Right atrium auricular region (tissue), 2 donors: ENCODE results near the genes OR4K15, CCNB1IP1 and PARP2.

DNA sequence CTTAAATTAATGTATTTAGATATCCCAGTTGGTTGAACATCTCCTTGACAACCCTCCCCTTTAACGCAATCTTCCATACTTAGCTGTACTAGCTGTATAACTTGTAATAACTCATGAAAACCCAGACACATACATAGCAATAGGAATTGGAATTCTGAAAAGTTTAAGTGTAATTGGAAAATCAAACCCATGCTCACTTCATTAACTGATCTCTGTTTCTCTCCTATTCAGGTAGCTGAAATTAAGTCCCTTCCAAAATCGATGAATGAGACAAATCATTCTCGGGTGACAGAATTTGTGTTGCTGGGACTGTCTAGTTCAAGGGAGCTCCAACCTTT, at the start of gene OR4K15:
OR4K15 (plus strand) TSS at position 262 of the 338 bp plus-strand sequence.
- PRO-cap = no peak
- RAMPAGE, long total RNA, 2 experiments = no peak in any of the 2 experiments

- PRO-cap = no peak
- RAMPAGE, long total RNA, 2 experiments = no peak in any of the 2 experiments
These were observed 7.7 kb upstream of the TTC5 start for GRCh38 chr14:20313272-20314004.

DNA sequence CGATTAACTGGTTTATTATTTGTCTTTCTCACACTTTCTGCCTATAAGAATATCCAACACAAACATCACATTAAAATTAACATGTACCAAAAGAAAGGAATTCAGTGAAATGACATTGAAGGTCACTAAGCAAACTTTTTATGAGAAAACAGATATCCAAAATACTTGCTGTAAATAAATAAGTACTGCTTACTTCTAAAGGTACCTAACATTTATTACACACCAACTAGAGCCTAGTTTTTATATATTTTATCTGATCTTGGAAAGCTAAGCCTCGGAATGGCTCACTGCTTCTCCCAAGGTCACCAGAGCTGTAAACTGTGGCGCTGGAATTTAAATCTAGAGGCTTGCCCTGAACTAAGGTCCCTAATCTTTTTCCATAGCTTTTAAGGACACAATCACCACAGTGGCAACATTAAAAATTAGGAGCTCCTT, 793 bp downstream of the CCNB1IP1 start:
- PRO-cap = no peak
- RAMPAGE, long total RNA, 2 experiments = no peak in any of the 2 experiments

DNA sequence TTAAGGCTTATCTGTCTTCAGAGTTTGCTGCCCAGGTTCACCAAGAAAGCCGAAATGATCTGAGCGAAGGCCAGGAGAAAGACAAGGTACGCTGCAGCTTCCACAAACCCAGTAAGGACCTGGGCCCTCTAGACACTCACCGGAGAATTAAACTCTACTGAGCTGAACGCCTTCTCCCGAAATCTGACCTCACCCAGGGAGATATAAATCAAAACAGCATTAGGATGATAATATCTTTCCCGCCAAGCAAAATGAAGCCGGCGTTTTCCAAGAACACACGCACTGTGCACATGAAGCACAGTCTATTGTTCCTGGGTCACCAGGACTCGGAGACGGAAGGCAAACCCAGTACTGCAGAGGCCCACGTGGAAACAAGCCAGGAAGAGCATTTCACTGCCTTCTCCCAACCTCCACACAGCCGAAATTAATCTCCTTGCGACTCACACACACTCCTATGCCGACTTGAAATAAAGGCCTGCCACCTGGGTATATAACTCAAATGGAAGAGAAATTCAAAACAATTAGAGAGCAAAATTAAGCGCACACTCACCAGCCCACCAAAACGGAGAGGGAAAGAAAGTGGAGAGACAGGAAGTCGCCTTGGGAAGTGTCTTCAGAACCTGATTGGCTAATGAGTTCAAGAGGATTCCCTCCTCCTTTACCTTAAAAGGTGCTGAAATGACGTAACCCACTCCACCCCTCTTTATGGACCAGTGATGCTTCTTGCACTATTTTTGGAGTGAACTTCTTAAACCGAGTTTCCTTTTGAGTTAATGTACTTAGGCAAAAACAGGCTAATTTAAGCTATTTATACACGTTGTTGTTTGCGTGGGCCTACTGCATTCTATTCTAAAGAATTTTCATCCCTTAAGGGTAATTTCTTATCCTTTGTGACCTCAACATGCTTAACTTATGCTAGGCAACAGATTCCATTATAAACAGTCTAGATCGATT, at the start of gene CCNB1IP1:
CCNB1IP1 (minus strand) TSS at position 576 of the 954 bp plus-strand sequence.
- PRO-cap = bidirectional peak, plus-strand start at position 348 of the sequence, minus-strand start at position 286 of the sequence; bidirectional peak, plus-strand start at position 732 of the sequence, minus-strand start at position 564 of the sequence
- RAMPAGE, long total RNA, 2 experiments = start-site peak on the minus strand in 2 of 2 experiments, centred at position 578 of the sequence, 78 to 218 reads per replicate

- PRO-cap = bidirectional peak, plus-strand start at chr14:20343635, minus-strand start at chr14:20343417
- RAMPAGE, long total RNA, 2 experiments = start-site peak on the plus strand in 2 of 2 experiments, at chr14:20343619-20343637 at its widest, 85 to 141 reads per replicate
These were observed at the start of gene PARP2 for GRCh38 chr14:20343451-20343920. Gene PARP2 (plus strand): TSS chr14:20343635.

DNA sequence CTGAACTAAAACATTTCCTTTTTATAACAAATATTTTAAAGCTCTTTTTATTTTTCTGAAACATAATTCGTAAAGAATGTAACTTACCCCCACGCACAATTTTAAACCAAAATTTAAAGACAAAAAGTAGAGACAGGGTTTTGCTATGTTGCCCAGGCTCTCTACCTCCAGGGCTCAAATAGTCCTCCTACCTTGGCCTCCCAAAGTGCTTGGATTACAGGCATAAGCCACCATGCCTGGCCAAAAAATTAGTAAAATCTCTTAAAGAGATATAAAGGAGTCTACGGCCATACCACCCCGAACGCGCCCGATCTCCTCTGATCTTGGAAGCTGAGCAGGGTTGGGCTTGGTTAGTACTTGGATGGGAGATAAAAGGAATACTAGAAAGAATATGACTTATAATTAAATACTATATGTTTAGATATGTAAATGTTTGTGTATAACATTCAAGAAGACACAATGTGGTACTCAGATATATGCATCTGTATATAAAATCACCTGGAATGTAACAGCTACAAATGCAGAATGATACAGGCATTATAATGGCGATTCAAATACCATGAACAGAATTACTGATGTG, 1.5 kb upstream of the TEP1 start:
- PRO-cap = no peak
- RAMPAGE, long total RNA, 2 experiments = no peak in any of the 2 experiments

- PRO-cap = no peak
- RAMPAGE, long total RNA, 2 experiments = no peak in any of the 2 experiments
These were observed 8.8 kb downstream of the KLHL33 start for GRCh38 chr14:20427181-20427536.

DNA sequence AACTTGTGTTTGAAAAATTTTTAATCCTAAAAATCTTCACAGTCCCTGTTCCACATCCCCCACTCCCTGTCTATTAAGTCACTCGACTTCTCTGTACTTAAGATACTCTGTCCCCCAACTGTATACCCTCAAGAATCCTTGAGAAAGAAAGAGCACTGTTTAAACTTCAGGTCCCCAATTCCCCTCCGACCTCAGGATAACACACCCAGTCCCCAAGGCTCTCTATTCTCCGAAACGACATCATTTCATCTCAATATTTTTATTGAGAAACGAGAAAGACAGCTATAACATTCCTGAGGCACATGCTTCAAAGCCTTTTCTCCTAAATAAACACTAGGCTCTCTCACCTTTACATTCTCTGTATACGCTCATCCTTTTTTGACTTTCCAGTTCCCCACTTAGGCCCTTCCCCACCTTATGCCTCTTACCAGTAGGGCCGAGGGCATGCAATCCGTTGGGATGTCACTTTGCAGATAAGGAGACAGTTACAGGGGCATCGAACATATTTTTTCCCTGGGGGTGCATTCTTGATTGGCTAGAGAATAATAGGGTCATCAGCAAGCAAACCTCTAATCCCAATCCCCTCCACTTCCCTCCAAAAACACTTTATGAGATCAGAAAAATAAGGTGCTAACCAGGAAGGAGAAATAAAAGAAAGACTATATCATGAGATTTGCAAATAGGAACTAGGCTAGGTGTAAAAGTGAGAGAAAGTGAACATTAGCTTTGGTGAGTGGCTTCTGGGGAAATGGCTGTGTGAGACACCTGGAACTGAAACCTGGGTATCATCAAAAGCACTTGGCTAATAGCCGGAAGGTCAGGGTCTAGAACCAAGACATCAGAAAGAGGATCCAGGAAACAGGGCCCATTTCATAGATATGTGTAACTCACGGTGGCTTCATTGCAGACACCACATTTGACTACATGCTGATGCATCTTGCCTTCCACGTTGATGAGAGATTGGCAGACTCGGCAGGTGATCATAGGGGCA, 1.2 kb downstream of the PIP4P1 start:
- PRO-cap = no peak
- RAMPAGE, long total RNA, 2 experiments = no peak in any of the 2 experiments

DNA sequence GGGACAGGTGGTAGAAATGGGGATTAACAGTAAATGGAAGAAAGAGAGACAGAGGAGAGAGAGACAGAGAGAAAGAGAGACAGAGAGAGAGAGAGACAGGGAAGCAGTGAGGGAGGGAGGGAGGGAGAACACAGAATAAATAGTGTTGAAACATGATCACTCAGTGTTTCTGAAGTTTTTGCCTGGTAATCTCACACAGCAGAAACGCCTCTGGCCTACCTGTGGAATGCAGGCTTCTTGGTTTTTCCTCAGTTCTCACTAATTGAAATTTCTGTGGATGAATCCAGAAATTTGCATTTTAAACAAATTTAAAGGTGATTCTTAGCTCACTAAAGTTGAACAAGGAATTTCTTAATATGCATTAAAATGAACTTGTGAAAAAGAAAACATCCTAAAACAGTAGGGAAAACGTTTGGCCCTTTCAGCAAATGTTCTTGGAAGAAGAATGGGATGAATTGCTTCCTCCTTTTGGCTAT, 31.8 kb downstream of the RNASE12 start:
- PRO-cap = no peak
- RAMPAGE, long total RNA, 2 experiments = no peak in any of the 2 experiments

DNA sequence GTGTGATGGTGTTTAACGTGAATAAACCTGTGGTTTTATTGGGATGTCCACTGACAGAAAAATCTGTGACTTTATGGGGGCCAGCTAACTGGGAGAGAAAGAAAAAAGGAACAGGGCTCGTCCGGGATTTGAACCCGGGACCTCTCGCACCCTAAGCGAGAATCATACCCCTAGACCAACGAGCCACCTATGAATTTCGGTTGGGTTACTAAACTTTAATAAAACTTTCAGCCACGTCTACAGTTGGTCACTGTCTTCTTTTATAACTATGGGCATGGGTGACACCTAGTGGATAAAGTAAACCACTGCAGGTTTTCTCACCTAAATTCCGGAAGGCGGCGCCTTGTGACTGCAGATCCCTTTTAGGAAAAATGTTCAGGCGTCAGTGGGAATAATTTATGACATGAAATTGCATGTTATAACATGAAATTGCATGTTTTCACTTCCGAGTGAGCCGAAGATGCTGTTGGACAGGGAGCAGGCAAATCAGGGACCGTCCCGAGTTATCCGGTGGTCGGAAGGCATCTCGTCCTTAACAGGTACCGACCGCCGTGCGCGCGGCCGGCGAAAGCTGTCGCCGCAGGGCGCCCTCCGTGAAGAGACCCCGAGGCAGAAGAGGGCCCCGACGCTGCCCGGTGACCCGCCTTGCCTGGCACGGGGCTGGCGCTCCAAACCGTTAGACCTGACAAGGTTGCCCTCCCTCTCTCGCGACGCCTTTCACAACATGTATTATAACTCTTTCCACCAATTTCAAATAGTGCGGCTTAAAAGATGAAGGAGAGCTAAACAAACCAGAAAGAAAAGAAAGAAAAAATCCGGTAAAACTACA, 18.3 kb upstream of the RNASE12 start:
- PRO-cap = no peak
- RAMPAGE, long total RNA, 2 experiments = no peak in any of the 2 experiments

- PRO-cap = no peak
- RAMPAGE, long total RNA, 2 experiments = no peak in any of the 2 experiments
These were observed 4.3 kb upstream of the RNASE4 start for GRCh38 chr14:20680042-20680418.

DNA sequence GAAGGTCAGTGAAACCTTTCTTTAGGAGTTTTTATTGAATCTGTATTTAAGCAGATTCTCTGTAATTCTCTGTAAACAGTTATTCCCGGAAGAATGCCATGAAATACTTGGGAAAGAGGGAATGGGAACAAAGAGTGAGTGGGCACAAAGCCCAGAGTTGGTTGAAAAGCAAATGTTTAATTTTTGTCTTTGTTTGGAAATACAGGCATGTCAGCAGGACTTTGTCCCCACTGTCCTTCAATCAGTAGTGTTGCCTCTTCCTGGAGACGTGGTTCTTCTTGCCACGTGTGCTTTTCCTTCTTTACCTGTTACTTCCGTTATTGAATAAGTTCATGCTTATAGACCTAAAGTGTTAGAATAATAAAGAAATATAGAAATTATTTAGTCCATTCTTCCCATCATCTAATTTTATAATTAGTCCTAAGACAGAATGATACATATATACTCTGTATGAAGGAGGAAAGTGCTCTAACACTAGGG, 2.1 kb upstream of the ANG start:
- PRO-cap = no peak
- RAMPAGE, long total RNA, 2 experiments = no peak in any of the 2 experiments

- PRO-cap = no peak
- RAMPAGE, long total RNA, 2 experiments = no peak in any of the 2 experiments
These were observed 525 bp upstream of the RNASE1 start for GRCh38 chr14:20803194-20803544.

- PRO-cap = no peak
- RAMPAGE, long total RNA, 2 experiments = no peak in any of the 2 experiments
These were observed 930 bp upstream of the METTL17 start for GRCh38 chr14:20988720-20989379.

GRCh38 chr14:21015078-21015737, 9.7 kb downstream of the NDRG2 start:
- PRO-cap = no peak
- RAMPAGE, long total RNA, 2 experiments = no peak in any of the 2 experiments

GRCh38 chr14:21057847-21058046, 125 bp downstream of the RNASE8 start:
- PRO-cap = no peak
- RAMPAGE, long total RNA, 2 experiments = no peak in any of the 2 experiments

GRCh38 chr14:21062117-21062634, 4.6 kb downstream of the RNASE8 start:
- PRO-cap = no peak
- RAMPAGE, long total RNA, 2 experiments = no peak in any of the 2 experiments

- PRO-cap = bidirectional peak, plus-strand start at chr14:21072184, minus-strand start at chr14:21072167; bidirectional peak, plus-strand start at chr14:21072406, minus-strand start at chr14:21072333
- RAMPAGE, long total RNA, 2 experiments = no peak in any of the 2 experiments
These were observed 2.1 kb downstream of the ARHGEF40 start for GRCh38 chr14:21072045-21072695.

DNA sequence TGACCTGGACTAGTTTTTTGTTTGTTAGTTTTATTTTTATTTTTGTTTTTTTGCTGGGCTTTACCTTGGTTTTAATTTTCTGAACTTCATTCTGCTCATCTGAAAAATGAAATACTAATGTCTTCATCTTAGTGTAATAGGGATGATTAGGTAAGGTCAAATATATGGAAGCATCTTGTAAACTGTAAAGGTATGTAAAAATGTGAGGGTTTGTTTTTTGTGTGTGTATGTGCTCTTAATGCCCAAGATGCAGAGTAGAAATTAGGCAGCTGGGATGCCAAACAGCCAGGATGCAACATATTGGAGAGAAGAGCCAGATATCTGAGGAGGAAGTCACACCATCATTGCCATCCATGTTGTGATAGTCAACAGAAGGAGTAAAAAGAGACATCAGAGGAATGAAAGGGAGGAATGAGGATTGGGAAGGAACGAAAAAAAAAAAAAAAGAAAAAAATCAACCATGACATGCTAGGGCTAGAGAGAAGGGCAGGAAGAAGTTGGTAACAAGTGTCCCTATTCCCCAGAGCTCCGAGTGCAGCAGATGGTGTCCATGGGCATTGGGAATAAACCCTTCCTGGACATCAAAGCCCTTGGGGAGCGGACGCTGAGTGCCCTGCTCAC, 11.9 kb downstream of the ZNF219 start:
- PRO-cap = no peak
- RAMPAGE, long total RNA, 2 experiments = no peak in any of the 2 experiments

- PRO-cap = bidirectional peak, plus-strand start at chr14:21103801, minus-strand start at chr14:21103735; bidirectional peak, plus-strand start at chr14:21104091, minus-strand start at chr14:21104011
- RAMPAGE, long total RNA, 2 experiments = no peak in any of the 2 experiments
These were observed 2.9 kb downstream of the TMEM253 start for GRCh38 chr14:21103486-21104451.